ENCODE measurements around a stretch of chr10.

- PRO-cap, result no peak
Measured at GRCh38 chr10:28939629-28940231, 262.4 kb downstream of the BAMBI start.

DNA sequence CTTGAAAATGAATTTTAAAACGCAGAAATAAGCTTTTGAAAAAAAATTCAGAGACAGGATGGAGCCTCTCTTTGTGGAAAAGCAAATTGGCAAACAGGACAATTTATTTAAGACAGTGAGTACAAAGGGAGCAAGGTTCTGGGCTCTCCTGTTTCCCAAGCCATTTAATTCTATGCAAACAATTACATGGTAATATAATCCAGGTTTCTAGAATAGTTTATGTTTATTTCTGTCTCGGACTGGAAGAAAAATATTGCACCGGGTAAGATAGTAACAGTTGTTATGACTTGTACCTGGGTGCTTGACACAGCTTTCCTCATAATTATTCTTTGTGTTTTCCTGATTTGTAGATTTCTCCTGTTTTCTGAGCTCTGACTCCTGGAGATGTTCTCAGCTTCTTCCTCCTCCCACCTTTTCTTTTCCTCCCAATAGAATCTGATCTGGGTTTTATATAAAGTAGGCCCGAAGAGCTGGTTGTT is 263.2 kb downstream of the BAMBI start:
- PRO-cap, result no peak

DNA sequence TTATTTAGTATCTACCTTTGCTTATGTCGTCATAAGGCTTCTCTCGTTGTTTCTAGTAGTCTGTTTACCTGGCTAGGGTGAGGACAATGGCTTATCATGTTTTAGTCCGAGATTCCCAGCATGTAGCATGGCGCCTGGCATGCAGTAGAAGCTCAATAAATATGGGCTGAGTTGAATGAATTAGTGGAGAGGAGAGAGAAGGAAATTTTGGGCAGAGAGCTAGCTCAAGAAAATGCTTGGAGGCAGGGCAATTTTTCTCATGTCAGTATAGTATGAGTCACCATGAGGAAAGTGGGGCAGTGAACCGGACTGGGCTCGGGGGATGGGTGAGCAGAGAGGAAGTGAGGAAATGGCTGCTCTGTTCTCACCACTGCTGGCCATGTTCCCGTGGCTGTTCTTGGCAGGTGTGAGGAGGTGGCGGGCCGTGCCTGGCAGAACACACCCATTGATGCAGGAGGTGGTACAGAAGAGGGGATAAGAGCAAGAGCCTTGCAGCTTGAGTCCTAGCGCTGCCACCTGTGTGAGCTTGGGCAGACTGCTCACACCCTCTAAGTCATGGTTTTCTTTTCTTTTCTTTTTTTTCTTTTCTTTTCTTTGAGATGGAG is 304.5 kb upstream of the LYZL1 start:
- PRO-cap, result no peak

DNA sequence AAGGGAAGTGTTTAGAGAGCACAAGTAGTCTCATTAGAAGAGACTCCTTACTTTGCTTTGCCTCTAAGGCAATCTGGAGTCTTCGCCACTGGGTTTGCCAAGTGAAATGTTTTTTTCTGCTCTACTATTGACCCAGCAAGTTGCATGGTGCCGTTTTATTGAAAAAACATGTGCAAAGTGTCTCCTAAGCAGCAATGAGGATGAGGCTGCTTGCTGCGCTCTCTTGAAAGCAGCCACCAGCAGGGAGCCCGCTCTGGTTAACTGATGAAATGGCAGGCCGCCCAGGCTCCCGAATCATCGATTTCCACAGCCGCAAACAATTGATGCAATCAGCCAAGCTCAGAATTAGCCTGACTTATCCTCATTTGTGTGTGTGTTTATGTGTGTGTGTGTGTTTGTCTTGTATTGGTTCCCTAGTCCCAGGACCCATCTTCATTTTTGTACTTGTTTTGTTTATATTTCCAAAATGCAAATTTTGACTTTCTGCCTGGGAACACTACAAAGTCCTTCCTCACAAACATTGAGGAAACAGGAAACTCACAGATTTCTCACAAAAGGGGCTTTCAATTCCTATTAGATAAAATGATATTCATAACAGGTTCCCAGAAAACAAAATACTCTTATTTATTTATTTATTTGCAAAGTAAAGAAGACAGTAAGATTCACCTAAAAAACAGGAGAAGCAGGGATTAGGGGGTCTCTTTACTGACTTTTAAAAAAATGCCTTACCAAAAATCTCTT is 22.1 kb upstream of the LYZL1 start:
- PRO-cap, result no peak

- PRO-cap, result no peak
Measured at GRCh38 chr10:29322864-29323413, 34.1 kb downstream of the LYZL1 start.

- PRO-cap, result no peak
Measured at GRCh38 chr10:29324079-29324609, 35.3 kb downstream of the LYZL1 start.

GRCh38 chr10:29453118-29453647 is 164.3 kb downstream of the LYZL1 start:
- PRO-cap, result no peak

DNA sequence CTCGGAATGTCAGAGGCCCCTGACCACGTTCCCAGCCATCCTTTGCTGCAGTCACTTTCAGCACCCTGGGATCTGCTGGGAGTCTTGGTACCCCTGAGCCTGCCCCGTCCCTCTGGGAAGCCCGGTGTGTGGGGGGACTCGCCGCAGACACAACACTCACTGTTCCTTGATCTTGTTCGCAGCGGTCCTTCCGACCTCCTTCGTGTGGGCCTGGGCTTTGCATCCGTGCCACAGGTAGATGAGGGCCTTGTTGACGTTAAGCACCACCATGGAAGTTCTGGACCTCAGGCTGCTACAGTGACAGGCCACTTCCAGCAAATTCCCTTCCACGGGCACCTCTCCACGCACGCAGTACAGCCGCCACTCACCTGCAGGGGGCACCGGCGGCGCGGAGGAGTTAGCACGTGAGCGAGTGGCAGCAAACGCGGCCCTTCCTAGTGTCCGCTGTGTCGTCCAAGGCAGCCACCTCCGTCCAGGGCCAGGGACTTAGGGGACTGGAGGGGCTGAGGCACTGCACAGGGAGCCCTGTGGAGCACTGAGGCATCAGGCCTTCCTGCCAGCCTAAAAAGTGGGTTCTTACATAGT is 164.6 kb downstream of the SVIL start:
- PRO-cap, result no peak

DNA sequence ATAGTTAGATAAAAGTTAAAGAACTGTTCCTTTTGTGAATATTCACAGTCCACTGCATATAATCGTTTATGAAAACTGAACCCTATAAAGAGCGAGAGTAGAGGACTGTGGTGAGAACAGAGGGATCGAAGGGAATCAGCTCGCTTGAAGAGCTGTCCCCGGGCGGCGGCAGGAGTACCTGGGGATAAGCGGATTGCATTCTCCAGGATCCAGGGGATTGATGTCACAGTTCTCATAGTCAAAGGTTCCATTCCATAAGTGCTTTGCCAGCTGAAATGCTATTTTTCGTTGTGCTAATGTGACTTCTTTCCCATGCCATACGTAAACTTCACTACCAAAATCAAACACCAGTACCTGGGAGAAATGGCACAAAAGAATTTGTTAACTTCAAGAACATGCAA is 150.3 kb downstream of the SVIL start:
- PRO-cap, result no peak

- PRO-cap, result no peak
Measured at GRCh38 chr10:29523269-29524138, 111.3 kb downstream of the SVIL start.

- PRO-cap, result unidirectional peak, minus-strand start at chr10:29736935
Measured at GRCh38 chr10:29736147-29737421, 101.8 kb upstream of the SVIL start.

- PRO-cap, result no peak
Measured at GRCh38 chr10:30219872-30220372, 129.2 kb downstream of the MTPAP start.

DNA sequence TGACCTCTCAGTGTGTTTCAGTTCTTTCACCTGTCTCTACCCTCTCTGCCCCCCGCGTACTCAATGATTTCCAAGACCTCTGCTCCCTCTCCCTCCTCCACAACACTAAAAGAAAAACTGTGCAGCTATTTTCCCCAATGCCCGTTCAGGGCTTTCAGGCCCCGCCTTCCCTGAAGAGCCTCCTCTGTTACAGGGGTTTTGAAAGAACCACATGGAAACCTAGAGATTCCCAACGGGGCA is 128.7 kb downstream of the MTPAP start:
- PRO-cap, result no peak

DNA sequence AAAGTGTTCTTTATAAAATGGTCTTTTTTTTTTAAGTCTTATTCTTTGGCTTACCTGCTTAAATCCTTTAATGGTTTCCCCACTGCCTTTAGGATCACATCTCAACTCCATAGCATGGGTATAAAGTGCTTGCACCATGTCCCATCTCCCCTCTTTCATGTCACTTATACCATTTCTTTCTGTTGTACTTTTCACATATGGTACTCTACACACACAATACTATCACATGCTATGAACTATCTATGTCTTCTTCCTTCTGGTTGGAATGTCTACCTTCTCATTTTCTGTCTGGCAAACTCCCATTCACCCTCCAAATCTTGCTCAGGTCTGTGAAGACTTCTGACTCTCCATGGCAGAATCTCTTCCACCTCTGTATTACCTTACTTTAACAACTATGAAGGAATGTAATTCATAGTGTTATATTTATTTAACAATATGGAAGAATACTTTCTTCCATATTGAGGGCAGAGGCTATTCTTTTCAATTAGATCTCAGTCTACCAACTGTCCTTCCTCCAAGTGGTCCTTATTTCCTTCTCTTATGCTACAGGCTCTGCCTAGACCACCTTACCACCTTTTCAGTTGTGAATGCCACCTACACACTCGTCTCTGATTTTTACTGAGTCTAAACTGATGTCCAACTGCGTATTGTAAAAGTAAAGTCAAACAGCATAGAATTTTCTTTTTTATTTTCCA is 4.9 kb downstream of the MTPAP start:
- PRO-cap, result no peak

DNA sequence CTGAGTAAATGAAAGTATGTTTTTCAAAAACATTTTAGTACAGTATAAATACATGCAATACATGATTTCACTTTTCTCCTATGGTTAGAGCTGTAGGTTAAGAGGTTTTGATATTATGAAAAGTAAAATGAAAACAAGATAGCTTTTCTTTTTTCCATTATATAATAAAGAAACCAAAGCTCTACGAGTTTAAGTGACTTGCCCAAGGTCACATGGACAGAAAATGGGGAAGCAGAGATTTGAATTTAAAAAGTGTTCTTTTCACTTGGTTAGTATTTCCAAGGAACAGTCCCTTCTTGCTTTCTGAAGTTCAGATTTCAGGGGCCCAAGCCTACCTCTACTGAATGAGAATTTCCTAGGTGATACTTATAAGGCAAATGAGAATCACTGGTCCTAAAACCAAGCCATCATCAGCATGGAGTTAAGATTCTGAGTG is 13.2 kb upstream of the MAP3K8 start:
- PRO-cap, result no peak

DNA sequence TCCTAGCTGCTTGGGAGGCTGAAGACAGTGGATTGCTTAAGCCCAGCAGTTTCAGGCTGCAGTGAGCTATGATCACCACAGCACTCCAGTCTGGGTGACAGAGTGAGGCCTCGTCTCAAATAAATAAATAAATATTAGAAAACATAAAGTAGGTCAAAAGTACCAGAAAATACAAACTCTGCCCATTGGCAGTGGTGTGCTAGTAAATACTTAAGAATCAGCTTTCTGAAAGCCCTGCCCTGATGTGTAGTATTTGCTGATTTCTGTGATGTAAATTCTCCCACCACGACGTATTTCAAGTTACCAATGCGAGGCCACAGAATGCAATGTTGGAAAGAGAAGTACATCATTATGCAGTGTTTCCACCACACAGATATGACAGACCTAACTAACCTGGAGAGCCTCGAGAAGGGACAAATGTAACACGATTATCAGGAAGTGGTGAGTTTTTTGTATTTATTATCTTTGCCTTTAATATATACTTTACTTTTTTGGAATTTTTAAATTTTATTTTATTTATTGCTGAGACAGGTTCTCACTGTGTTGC is 11.7 kb upstream of the MAP3K8 start:
- PRO-cap, result no peak

- PRO-cap, result no peak
Measured at GRCh38 chr10:30439826-30440757, 6.1 kb downstream of the MAP3K8 start.

DNA sequence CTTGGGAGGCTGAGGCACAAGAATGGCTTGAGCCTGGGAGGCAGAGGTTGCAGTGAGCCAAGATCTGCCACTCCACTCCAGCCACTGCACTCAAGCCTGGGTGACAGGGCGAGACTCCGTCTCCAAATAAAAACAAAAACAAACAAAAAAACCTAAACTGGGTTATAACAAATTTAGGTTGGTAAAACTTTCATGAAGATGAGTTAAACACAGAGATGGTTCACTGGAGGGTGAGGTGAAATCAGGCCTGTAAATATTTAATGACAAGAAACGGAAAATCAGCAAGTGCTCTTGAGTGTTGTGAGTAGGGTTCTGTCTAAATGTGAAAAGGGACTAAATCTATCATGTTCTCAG is 11.3 kb downstream of the MAP3K8 start:
- PRO-cap, result no peak

- PRO-cap, result no peak
Measured at GRCh38 chr10:30705664-30706372, 76.3 kb upstream of the LYZL2 start.

DNA sequence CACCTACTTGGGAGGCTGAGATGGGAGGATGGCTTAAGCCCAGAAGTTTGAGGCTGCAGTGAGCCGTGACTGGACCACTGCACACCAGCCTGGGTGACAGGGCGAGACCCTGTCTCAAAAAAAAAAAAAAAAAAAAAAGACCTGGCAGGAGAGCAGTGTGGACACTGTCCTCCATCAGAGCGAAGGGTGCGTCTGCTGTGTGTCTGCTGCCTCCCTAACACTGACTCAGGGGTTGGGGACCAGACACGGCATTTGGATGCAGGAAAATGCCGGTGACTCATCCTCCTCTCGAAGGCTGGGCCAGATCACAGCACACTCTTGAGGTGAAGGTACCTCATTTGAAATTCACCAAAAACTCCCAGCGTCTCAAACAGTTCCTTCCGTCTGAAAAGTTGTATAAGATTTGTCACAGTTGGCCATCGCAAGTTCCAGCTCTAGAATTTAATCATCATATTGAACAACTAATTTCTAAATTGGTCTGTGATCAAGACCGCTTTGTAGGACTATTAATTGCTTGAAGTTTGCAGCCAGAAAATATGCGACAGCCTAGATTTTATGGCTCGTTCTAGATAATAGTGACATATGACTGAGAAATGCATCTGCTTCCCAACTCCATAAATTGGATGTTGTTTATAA is 118.1 kb upstream of the LYZL2 start:
- PRO-cap, result no peak

Data from vermiform appendix (tissue), 1 donor.